OCI-LY7 (cell line): ENCODE measurements around the genes PNPLA5, UPK3A and FAM118A.

- PRO-cap, result no peak
- RAMPAGE, long total RNA, result no peak
Measured at GRCh38 chr22:43467143-43467706, 55.4 kb downstream of the MPPED1 start.

DNA sequence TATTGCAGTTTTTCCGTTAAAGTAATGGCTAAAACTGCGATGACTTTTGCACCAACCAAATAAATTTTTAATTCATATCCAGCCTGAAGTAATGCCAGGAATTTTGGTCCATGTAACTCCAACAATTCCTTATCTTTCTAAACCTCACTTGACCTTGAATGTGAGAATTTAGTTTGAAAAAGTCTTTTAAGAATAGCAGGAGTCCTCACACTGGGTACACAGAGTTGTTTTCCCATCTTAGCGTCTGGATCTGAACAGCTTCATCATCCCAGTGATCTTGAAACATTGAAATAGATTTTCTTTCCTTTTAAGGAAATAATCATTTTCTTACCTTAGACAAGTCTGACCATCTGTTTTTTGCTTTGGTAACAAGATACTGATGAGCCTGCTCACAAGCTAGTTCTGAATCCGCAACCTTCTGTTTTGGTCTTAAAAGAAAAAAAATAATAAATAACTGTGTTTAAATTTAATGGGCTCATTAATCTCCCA, 196.6 kb downstream of the EFCAB6 start:
- PRO-cap, result no peak
- RAMPAGE, long total RNA, result no peak

- PRO-cap, result no peak
- RAMPAGE, long total RNA, result no peak
Measured at GRCh38 chr22:43891432-43892258, at the start of gene PNPLA5. Gene PNPLA5, minus strand, starts transcription at chr22:43892013.

DNA sequence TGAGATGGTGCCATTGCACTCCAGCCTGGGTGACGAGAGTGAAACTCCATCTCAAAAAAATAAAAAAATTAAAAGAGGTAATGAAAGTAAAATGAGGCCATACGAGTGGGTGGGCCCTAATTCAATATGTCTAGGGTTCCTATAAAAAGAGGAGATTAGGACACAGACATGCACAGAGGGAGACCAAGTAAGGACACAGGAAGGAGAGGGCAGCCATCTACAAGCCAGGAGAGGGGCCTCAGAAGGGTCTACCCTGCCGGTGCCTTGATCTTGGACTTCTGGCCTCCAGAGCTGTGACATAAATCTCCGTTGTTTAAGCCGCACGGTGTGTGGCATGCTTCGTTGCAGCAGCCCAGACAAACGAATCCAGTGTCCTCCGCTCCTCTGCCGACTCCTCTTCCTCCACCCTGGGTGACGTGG, 51.7 kb upstream of the PARVG start:
- PRO-cap, result no peak
- RAMPAGE, long total RNA, result no peak

DNA sequence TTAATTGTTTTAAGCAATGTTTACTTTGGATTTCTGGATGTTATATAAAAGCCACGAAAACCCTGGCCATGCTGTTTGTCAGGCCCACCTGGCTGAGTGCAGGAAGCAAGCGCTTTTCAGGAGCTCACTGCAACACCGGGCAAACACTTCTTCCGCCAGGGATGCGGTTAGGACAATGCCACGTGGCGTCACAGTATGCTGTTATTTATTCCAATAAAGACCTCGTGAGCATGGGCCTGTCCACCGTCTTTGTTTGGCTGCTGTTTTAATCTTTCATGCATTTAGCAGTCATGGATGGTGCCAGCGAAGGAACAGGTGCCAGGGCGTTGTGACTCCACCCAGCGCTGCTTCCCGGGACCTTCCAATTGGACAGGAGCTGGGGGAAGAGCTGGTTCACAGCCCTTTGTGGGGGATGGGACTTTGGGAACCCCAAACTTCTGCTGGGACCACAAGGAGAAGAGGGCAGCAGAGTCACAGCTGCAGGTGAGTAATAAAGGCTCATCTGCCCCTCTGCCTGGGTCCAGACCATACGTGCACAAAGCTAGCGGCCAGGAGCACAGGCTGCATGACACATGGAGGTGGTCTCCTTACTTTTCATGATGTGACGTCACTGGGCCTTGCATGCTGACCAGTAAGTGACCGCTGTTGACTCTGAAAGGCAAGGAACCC, 7.9 kb upstream of the PARVG start:
- PRO-cap, result no peak
- RAMPAGE, long total RNA, result no peak

DNA sequence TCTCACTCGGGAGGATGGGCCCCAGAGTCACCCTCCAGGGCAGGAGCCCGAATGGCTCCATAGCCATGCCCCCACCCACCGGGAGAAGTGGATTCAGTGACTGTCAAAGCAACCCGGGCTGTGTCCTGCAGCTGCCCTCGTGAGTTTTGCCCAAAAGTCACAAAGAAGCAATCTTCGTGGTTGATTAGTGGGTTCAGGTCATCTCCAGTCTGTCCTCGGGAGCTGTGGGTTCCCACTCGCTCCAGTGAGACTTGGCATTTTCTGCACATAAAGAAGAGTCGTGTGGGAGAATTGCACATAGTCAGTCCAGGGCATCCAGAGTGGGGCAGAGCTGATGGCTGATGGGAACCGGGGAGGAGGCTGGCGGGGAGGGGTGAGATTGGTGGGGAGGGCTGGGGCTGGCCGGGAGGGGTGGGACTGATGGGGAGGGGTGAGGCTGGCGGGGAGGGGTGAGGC, 26.2 kb downstream of the PARVG start:
- PRO-cap, result no peak
- RAMPAGE, long total RNA, result no peak

- PRO-cap, result no peak
- RAMPAGE, long total RNA, result no peak
Measured at GRCh38 chr22:44603640-44604398, 98.2 kb upstream of the PRR5 start.

DNA sequence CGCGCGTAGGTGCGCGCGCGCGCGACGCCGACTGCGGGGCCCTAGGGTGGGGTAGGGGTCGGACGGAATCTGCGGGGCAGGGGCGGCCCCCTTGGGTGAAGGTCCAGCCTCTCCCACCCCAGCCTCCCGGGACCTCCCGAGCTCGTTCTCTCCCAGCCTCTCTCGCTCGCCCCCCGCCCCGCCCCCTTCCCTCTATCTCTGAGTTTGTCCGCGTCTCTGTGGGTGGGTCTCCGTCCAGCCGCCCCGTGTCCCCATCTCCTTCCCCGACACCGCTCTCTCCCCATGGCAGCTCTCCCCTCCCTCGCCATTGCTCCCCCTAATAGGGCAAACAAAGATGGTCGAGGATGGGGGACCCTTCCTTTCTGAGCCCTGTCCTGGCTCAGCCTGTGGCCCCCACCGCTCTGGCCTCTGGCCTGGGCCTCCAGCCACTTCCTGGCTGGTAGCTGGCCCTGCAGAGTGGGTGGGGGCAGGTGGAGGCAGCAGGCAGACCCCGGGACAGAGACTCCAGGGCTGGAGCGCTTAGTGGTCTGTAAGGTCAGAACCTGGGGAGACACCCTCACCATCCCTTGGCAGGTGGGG, 33.0 kb upstream of the PRR5 start:
- PRO-cap, result no peak
- RAMPAGE, long total RNA, result no peak

DNA sequence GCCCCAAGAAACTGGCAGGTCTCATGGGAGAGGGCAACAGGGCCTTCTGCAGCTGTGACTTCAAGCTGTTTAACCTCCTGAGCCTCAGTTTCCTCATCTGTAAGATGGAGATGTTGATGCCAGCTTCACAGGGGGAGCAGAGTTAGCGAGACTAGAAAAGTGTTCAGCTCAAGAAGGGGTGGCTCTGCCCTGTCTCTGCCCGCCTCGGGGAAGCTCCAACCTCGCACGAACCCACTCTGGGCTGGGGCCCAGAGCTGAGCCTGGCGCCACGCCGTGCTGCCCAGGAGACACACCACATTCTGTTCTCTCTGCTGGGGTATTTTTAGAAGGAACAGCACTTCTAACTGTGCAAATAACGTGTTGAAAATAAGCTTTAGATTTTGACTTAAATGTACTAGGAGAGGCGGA, 74.1 kb downstream of the PHF21B start:
- PRO-cap, result no peak
- RAMPAGE, long total RNA, result no peak

DNA sequence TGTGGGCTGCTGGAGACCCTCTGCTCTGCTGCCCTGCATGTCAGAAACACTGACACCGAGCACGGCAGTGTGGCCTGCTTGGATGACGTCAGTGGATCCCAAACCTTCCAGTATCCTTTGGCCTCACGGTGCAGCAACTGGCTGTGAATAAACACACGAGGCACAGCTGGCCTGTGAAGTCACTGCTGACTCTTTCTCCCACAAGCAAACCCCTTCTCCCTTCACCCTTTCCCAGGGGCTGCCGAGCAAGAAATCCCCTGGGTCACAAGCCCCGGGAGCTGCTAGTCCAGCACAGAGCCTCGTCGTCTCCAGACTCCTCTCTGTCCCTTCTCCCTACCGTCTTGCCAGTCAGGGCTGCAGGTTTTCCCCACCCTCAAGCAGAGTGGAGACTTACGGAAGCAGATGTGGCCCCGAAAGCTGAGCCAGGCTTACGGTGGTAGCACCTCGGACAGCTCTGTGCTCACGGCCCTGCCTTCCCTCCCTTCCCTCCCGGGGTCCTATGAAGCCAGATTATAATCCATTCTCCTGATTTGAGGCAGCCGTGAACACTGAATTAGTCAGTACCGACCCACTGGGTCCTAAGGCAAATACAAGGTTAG, 24.2 kb downstream of the KIAA0930 start:
- PRO-cap, result no peak
- RAMPAGE, long total RNA, result no peak

GRCh38 chr22:45241416-45241837, 733 bp upstream of the KIAA0930 start:
- PRO-cap, result bidirectional peak, plus-strand start at chr22:45241589, minus-strand start at chr22:45241317
- RAMPAGE, long total RNA, result no peak

- PRO-cap, result no peak
- RAMPAGE, long total RNA, result no peak
Measured at GRCh38 chr22:45272555-45272754, 12.3 kb upstream of the UPK3A start.

- PRO-cap, result no peak
- RAMPAGE, long total RNA, result no peak
Measured at GRCh38 chr22:45273383-45273930, 11.3 kb upstream of the UPK3A start.

DNA sequence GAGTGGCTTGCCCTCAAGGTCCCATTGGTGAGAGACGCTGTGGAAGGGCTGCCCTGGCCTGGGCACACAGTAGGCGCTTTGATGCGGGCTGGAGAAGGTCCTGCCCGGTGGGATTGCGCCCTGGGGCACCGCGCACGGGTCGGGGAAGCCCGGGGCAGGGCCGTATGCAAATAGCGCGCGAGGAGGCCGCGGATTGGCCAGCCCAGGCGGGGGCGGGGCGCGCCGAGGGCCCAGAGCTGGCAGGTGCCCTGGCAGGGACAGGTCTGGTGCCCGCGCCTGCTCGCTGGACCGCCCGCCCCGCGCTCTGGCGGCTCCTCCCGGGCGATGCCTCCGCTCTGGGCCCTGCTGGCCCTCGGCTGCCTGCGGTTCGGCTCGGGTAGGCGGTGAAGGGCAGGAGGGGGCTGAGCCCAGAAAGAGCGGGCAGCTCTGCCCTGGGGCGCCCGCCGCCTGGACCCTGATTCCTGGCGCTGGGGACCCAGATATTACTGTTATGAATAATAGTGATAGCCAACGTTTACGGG, at the start of gene UPK3A:
UPK3A (plus strand) TSS at position 260 of the 521 bp plus-strand sequence.
- PRO-cap, result no peak
- RAMPAGE, long total RNA, result no peak

GRCh38 chr22:45309151-45310225, at the start of gene FAM118A:
Gene FAM118A, plus strand, starts transcription at chr22:45309934.
- PRO-cap, result bidirectional peak, plus-strand start at chr22:45310118, minus-strand start at chr22:45309698
- RAMPAGE, long total RNA, result no peak

DNA sequence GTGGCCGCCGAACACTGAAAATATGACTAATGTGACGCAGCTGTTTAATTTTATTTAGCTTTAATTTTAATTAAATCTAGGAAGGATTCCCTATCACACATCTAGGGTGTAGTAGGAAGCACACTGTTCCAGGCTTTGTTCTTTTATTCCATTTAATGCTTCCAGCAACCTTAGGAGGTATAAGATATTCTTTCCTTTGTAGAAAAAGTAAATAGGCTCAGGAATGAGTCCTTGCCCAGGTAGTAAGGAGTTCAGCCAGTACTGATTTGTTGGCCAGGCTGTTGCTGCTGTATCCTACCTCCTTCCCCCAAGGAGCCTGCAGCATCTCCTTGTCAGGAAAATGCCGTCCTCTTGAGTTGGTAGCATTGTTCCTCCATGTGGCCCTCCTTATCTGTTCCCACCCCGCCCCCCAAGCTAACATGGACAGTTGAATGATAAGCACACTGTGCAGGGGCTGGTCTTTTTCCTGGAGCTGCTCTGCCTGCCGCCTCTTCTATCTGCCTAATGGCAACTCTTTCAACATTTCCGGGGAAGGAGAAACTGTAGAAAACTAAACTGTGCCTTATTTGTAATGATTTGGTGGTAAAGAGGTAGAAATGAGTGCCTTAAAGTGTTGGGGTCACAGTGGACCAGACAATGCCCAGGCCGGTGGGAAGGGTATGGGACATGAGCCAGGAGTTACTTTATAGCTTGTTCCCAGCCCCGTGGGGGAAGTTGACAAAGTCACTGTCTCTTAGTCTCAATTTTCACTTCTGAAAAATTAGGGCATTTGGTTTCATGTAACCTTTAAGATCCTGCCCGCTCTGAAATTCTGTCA, 4.3 kb downstream of the FAM118A start:
- PRO-cap, result no peak
- RAMPAGE, long total RNA, result no peak

GRCh38 chr22:45317559-45318178, 7.9 kb downstream of the FAM118A start:
- PRO-cap, result no peak
- RAMPAGE, long total RNA, result no peak

- PRO-cap, result no peak
- RAMPAGE, long total RNA, result no peak
Measured at GRCh38 chr22:45335164-45335875, 25.6 kb downstream of the FAM118A start.

DNA sequence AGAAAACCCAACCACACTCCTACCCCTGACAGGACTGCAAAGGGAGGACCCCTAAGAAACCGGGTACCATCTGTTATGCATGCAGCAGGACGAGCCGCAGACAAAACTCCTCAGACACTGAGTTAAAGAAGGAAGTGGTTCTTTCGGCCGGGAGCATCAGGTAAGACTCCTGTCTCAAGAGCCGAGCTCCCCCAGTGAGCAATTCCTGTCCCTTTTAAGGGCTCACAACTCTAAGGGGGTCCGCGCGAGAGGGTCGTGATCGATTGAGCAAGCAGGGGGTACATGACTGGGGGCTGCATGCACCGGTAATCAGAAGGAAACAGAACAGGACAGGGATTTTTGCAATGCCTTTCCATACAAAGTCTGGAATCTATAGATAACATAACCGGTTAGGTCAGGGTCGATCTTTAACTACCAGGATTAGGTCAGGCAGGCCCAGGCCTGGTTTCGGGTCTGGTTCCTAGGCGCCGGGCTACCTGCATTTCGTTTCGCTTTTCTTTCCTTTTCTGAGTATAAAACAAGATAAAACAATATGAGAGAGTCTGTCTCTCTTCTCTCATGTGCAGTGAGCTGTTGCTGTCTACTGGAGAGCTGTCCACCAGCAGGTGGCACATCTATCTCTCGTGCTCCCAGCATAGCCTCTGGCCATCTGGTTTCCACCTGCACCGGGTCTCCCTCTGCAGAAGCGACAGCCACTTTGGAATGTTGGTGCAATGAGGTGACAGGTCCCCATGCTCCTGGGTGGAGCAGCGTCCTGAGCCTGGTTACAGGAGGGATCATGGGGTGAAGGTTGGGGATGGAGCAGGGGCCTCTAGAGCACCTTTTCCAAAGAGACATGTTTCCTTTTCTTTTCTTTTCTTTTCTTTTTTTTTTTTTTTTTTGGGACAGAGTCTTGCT, 27.5 kb downstream of the RIBC2 start:
- PRO-cap, result no peak
- RAMPAGE, long total RNA, result no peak

GRCh38 chr22:45454211-45454741, 40.8 kb downstream of the RIBC2 start:
- PRO-cap, result no peak
- RAMPAGE, long total RNA, result no peak